Lower leg skin (tissue), 2 donors: Measurements from ENCODE around the genes RTCA and EXTL2.

- PRO-cap: no peak
- RAMPAGE, long total RNA, 2 experiments: no peak in any of the 2 experiments
These were observed 270.8 kb downstream of the DPYD start for GRCh38 chr1:97649920-97650522.

DNA sequence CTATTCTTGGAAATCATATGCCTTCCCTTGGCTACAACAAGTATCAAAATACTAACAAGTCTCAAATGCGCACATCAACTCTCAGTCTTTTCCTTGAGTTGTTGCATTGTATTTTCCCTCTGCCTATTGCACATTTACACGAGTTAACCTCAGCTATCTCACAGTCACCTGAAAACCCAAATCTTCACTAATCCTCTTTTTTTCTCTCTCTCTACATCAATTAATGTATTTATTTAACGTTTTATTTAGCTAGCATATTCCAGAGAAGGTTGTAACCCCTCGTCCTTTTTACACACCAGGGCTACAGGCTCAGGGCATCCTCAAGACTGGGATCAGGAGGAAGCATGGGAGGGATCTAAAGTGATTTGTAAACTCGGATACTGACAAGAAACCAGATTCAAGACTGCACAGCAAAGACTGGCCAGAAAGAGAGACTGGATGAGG is 96.0 kb downstream of the DPYD start:
- PRO-cap: no peak
- RAMPAGE, long total RNA, 2 experiments: no peak in any of the 2 experiments

DNA sequence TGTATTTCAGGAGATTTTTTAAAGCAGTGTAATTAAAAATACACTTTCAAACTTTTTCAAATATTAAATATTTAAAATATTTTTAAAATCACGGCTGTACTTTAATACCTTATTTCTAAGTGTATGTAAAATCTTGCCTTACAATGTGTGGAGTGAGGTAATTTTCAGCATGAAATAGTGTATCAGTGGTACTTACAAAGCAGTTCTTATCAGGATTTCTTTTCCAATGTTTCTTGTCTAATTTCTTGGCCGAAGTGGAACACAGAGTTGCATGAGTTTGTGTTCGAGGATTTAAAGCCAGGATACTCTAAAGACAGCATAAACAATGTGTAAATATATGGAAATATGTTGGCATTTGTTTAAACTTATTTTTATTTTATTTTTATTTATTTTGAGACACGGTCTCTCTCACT is 37.8 kb downstream of the DPYD start:
- PRO-cap: no peak
- RAMPAGE, long total RNA, 2 experiments: no peak in any of the 2 experiments

DNA sequence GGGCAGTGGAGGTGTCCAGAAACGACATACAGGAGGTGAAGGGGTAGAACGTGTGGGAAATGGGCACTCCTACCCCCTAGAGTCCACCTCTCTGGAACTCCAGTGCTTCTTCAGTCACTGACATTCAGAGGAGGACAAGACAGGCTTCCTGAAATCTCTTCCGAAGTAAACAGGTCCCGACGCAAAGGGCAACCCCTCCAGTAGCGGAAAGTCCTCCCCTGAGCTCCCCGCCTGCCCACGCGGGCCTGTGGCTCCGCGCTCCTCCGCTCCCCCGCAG is 423 bp downstream of the DPYD start:
- PRO-cap: unidirectional peak, plus-strand start at position 113 of the sequence
- RAMPAGE, long total RNA, 2 experiments: no peak in any of the 2 experiments

DNA sequence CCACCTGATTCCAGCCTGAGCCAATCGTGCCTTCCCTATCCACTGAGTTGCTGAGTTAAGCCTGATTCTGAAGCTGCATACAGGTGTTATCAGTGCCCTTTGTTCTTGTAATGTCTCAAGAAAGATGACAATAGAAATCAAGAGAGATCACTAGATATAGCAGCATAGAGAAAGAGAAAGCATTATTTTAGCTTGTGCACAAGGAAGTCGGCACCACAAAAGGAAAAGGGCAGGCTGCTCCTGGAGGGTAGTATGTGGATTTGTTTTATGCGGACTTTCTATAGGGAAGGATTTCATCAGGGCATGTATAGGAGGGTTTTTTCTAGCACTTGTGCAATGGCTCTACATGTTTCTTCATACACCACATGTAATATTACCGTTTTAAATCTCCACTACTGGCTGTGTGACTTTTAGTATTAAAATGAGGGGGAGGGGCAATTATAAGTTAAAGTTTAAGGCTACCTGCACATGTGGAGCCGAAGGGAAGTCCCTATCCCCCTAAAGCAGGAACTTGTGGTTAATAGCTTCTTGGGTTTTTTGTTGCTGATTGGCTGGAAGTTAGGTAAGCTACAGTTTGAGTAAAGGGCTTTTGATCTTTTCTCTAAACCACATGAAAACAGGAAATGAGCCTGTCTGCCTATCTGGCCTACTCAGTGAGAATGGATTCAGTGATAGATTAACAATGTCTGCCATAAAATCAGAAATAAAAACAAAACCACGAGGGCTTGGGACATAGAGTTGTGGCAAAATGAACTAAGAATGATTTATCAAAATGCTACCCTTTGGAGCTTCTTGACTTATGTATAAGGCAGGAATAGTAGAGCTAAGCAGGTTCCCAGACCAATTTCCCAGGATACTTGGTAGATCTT is 133.3 kb downstream of the PLPPR5 start:
- PRO-cap: no peak
- RAMPAGE, long total RNA, 2 experiments: no peak in any of the 2 experiments

DNA sequence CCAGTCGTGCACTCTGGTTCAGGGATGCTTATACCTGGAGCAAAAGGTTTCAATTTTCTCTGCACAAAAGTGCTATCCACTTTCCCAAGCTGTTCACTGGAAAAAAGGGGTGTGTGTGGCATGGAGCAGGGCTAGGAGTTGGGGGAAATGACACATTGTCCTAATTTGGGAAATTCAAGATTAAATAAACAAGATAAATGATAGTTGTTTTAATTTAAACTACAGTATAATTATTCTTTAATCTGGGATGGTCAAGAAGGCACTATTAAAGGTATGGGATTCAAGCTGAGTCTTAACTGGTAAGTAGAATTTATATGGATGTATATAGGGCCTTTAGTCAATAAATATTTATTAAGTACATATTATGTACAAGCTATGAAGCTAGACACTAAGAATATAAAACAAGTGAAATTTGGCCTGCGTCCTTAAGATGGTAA is 18.2 kb downstream of the PALMD start:
- PRO-cap: no peak
- RAMPAGE, long total RNA, 2 experiments: no peak in any of the 2 experiments

DNA sequence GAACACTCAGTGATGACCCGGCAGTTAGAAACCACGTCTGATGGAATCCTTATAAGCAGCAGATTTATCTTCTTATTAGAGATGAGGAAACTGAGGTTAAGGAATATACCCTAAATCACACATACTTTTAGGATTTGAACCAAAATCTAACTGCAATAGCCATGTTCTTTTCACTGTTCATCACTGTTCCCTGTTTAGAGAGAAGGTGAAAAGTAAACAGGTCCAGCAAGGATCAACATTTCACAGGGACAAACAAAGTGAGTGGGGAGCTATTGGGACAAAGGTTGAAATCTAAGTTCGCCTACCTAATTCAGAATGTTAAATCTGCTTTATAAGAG is 6.7 kb downstream of the FRRS1 start:
- PRO-cap: no peak
- RAMPAGE, long total RNA, 2 experiments: no peak in any of the 2 experiments

DNA sequence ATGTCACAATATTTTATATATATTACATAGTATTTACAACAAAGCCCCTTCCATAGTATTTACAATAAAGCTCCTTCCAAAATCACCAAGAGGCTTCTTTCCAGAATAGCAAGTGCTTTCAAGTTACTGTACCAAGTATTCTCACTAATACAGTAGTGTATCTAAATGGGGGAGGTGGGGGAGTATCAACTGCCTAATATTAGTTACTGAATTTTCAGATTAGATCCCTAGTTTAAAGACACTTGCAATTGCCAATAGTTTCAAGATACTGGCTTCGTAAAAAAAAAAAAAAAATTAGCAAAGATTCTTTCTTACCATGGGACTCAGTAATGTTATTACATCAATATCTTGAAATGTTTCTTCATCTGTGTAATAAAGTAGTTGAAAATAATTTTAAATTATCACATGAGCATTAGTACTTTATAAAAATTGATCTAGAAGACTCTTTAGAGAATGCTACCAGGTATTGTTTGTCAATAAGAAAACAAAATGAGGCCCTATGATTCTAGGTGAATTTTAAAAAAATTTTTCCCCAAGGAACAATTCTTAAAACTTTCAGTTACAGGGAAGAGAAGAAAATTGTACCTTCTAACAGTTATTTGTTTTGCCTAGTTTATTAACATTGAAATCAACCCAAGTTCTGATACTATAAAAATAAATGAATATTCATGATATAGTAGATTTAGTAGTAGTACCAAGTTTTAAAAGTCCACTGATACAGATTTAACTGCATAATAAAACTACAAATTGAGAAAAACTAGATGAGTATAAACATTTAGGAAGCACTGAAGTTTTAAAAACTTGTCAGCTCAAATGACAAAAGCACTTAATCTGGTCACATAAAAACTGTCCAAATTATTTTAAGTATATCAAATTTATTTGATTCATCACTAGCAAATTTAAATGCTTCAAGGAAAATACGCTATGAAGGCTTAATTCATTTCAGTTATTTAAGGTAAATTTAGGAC is 46.3 kb downstream of the MFSD14A start:
- PRO-cap: no peak
- RAMPAGE, long total RNA, 2 experiments: no peak in any of the 2 experiments

- PRO-cap: no peak
- RAMPAGE, long total RNA, 2 experiments: no peak in any of the 2 experiments
These were observed 577 bp upstream of the RTCA start for GRCh38 chr1:100265396-100265881.

DNA sequence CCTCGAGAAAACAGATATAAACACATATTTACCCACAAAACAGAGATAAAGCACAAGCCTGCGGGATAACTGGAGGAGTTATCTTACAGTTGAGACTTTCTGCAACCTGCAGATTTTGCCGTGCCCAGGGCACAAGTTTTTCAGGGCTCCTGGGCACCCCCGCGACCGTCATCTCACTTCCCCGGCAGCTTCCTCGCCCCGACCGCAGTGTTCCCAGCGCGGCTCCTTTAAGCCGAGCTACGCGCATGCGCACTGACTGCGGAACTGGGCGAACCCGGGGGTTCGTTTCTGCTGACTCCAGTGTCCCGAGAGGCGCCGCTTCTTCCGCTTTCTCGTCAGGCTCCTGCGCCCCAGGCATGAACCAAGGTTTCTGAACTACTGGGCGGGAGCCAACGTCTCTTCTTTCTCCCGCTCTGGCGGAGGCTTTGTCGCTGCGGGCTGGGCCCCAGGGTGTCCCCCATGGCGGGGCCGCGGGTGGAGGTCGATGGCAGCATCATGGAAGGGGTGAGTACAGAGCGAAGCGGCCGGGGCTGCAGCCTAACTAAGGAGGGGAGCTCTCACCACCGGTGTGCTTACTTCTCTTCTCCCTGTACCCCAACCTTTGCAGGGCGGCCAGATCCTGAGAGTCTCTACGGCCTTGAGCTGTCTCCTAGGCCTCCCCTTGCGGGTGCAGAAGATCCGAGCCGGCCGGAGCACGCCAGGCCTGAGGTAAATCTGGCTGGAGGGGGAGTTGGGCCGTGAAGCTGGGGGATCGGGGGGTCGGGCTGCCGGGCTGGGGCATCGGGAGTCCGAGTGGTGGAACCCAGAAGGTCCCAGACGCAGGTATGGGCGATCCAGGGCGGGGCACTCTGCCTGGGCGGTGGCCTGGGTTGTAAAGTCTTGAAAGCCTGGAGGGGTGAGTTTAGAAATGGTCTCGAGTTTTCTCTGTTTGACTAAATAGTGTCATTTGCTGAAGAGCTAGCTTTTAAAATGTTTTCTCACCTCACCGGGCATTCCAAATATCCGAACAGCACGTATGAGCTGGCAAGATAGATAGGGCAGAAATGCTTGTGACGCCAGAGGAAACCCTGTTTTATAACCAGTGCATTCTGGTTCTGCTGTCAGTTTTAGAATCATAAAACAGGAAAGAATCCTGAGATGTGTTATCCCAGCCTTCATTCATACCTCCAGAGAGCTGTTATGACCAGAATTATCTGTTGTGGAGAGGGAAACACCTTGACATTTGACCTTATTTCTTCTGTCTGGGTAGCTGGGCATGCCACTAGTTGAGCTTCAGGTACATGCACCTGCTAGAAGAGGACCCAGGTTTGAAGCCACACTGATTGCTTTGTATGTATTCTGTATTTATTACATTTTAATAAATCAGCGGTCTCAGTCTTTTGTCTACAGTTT is at the start of gene RTCA:
Gene RTCA (plus strand): TSS at position 300 of the 1,392 bp plus-strand sequence.
- PRO-cap: bidirectional peak, plus-strand start at position 291 of the sequence, minus-strand start at position 204 of the sequence
- RAMPAGE, long total RNA, 2 experiments: start-site peak on the plus strand in 2 of 2 experiments, centred at positions 322 to 333 of the sequence, 259 to 309 reads per replicate; start-site peak on the minus strand in 2 of 2 experiments, centred at positions 200 to 209 of the sequence, 15 to 40 reads per replicate

- PRO-cap: no peak
- RAMPAGE, long total RNA, 2 experiments: no peak in any of the 2 experiments
These were observed 60.7 kb downstream of the CDC14A start for GRCh38 chr1:100412879-100413590.

DNA sequence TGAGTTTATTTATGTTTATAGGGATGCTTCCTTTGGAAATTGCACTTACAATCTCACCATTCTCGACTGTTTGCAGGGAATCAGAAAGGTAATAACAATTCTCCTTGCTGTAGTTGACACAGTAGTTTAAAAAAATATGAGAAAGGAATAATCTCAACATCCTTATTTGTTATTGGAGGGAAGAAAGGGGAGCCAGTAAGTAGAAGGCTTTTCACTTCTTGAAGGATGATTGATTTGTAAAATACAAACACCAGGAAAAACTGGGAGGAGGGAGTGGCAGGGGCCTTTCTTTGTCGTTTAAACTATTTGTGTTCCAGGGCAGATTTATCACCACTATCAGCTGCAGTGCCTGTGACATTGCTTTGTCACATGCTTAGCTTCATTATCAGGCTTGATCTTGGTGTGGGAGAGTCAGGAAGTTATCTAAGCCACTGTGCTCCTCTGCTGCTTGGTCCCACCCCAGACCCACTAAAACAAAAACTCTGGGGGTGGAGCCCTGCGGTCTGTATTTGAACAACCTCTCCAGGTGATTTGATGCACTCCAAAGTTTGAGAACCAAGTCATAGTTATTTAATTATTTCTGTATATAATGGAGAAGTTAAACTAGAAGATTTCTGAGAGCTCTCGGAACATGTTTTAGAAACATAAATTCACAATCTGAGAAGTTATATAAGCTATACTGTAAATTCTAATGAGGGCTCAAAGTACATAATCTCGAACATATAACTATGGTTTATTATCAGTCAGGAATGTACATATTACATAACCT is 87.8 kb downstream of the CDC14A start:
- PRO-cap: no peak
- RAMPAGE, long total RNA, 2 experiments: no peak in any of the 2 experiments

DNA sequence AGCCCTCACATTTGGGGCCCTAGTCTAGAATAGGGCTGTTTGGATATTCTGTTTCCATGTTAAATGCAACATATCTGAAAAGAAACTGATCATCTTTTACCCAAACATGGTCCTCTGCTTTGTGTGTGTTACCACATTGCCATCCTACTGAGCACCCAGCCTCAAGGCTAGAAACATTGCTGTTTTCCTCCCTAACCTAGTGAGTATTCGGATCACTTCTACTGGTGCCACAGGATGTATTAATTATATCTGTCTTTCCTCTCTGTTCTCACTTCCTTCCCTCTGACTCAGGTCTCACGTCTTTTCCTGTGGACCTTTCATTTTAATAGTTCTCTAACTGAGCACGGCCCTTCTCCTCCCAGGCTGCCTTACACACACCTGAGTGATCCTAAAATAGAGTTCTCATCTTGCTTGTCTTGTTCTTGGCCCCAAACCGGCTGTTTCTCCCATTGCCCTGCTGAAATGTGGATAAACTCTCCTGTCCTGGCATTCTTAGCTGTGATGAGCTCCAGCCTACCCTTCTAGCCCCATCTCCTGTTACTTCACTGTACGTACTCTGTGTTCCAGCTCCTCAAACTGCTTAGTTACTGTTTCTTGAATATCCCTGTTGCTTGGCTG is 91.8 kb downstream of the CDC14A start:
- PRO-cap: no peak
- RAMPAGE, long total RNA, 2 experiments: no peak in any of the 2 experiments

- PRO-cap: no peak
- RAMPAGE, long total RNA, 2 experiments: no peak in any of the 2 experiments
These were observed 1.5 kb downstream of the GPR88 start for GRCh38 chr1:100539346-100539947.

DNA sequence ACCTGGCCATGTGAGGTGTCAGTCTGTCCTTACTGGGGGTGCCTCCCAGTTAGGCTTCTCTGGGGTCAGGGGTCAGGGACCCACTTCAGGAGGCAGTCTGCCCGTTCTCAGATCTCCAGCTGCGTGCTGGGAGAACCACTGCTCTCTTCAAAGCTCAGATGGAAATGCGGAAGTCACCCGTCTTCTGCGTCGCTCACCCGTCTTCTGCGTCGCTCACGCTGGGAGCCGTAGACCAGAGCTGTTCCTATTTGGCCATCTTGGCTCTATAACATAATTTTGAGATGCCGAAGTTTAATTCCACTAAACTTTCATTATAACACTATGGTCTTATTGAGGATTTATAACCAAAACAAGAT is 37.3 kb upstream of the VCAM1 start:
- PRO-cap: no peak
- RAMPAGE, long total RNA, 2 experiments: no peak in any of the 2 experiments

DNA sequence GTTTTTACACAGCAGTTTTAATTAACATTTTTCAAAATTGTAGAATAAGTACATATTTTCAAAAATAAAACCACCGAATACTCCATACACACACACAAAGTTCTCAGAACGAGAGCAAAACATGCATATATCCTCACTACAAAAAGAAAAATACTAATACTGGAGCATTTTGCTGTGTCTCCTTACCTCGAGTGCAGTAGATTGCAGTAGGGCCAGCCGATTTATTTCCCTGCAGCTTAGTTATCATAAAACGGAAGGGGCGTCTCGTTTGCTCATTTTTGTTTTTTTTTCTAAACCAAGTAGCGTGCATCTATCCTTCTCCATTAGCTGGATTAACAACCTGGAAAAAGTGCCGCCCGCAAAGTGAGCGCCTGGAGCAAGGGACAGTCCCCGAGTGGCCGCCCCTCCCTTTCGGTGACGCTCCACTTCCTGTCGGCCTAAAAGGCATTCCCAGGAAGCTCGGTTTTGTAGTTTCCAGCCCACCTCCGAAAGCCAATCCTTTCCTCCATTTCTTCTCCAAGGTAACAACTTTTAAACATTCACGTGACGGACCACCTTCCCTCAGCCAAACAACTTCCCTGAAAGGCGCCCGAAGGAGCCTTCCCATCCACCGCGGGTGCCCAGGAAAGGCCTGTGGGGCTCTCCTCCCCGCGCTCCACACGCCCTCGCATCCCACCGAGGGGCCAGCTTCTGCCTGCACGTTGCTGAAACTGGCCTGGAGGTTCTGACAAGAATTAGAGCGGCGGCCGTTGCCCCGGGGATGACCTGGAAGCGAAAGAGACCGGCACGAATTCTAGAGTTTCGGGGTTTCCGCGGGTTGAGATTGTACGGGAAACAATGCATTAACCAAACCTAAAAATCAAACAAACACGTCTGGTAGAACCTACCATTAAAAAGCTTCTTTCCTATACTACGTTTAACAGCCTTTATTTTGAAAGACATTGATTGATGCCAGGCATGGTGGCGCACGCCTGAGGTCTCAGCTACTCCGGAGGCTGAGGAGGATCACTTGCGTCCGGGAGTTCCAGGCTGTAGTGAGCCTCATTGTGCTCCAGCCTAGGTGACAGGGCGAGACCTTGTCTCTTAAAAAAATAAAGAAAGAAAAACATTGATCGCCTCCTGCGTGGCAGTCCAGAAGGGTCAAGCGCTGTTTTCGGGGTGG is at the start of gene EXTL2:
Gene EXTL2 (minus strand): TSS at position 396 of the 1,162 bp plus-strand sequence.
- PRO-cap: bidirectional peak, plus-strand start at position 470 of the sequence, minus-strand start at position 195 of the sequence; unidirectional peak, plus-strand start at position 1,008 of the sequence
- RAMPAGE, long total RNA, 2 experiments: start-site peak on the minus strand in 2 of 2 experiments, centred at positions 381 to 392 of the sequence, 18 to 21 reads per replicate

DNA sequence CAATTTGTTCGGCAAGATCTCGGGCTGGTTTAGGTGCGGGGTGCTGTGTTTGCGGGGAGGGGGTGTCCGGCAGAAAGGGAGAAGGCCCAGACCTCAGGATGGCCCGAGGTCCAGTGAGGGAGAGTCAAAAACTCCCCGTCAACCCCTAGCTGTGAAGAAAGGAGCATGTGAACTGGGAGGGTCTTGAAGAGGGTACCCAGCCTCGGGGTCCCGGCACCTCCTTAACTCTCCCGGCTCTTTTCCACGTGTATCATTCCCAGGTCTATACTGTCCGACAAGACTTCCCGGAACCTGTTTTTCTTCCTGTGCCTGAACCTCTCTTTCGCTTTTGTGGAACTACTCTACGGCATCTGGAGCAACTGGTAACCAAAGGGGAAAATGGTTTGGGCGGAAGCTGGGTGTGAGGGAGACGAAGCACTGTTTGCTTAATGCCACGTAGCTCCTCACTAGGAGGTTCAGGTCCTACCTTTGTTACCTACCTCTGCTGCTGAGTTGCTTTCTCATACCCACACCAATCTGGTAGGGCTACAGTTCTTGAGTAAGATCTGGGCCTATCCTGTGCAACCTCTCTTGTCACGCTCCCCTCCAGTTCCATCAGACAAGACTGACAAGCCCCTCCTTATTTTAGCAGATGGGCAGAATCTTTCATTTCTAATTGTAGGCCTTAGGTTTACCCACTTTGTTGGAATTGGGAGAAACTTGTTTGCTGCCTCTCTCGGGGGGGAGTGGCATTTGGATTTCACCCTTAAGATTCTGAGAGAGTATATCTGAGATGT is 608 bp downstream of the SLC30A7 start:
- PRO-cap: no peak
- RAMPAGE, long total RNA, 2 experiments: no peak in any of the 2 experiments

DNA sequence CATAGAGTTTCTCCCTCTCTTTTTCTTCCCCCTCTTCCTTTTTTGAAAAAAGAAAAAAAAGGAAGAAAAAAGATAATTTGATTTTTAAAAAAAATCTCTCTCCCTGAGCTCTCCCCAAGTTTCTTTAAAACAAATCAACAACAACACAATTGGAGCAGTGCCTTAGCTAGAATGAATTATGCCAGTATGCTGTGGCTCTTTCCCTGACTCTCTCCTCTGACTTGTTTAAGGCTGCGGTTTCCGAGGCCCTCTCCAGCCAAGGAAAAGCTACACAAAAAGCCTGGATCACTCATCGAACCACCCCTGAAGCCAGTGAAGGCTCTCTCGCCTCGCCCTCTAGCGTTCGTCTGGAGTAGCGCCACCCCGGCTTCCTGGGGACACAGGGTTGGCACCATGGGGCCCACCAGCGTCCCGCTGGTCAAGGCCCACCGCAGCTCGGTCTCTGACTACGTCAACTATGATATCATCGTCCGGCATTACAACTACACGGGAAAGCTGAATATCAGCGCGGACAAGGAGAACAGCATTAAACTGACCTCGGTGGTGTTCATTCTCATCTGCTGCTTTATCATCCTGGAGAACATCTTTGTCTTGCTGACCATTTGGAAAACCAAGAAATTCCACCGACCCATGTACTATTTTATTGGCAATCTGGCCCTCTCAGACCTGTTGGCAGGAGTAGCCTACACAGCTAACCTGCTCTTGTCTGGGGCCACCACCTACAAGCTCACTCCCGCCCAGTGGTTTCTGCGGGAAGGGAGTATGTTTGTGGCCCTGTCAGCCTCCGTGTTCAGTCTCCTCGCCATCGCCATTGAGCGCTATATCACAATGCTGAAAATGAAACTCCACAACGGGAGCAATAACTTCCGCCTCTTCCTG is 2.0 kb downstream of the S1PR1 start:
- PRO-cap: bidirectional peak, plus-strand start at position 508 of the sequence, minus-strand start at position 218 of the sequence
- RAMPAGE, long total RNA, 2 experiments: no peak in any of the 2 experiments

DNA sequence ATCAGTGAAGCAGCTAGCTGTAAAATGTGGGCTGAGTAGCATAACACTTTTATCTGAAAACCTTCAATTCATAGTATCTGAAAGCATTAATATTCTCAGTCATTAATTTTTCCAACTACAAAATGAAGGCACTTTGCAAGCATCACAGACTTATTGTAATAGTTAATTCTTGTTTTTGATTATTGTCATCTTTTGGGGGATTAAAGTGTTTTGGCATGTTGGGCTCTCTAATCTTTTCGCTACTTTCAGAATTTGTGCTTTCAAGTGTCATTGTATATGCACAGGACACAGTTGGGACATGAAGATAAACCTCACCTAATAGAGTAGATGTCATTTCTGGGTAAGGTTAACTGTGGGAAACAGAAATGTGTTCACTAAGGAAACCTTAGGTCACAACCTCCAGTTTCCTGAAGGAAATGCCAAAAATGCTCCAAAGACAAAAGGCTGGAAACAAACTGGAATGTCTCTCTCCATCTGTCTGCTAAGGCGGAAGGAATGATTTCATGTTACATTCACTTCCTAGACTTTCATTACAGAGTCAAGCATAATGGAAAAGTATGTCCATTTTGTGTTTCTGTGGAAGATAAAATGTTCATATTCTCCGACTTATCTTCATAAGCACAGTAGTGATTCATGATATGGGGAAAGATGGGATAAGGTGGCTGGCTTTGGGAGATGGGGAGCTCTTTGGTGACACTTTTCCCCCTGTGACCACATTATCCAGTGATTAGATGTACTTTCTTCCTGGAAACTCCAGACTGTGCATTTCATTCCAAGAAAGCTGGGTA is 5.5 kb downstream of the S1PR1 start:
- PRO-cap: no peak
- RAMPAGE, long total RNA, 2 experiments: no peak in any of the 2 experiments

DNA sequence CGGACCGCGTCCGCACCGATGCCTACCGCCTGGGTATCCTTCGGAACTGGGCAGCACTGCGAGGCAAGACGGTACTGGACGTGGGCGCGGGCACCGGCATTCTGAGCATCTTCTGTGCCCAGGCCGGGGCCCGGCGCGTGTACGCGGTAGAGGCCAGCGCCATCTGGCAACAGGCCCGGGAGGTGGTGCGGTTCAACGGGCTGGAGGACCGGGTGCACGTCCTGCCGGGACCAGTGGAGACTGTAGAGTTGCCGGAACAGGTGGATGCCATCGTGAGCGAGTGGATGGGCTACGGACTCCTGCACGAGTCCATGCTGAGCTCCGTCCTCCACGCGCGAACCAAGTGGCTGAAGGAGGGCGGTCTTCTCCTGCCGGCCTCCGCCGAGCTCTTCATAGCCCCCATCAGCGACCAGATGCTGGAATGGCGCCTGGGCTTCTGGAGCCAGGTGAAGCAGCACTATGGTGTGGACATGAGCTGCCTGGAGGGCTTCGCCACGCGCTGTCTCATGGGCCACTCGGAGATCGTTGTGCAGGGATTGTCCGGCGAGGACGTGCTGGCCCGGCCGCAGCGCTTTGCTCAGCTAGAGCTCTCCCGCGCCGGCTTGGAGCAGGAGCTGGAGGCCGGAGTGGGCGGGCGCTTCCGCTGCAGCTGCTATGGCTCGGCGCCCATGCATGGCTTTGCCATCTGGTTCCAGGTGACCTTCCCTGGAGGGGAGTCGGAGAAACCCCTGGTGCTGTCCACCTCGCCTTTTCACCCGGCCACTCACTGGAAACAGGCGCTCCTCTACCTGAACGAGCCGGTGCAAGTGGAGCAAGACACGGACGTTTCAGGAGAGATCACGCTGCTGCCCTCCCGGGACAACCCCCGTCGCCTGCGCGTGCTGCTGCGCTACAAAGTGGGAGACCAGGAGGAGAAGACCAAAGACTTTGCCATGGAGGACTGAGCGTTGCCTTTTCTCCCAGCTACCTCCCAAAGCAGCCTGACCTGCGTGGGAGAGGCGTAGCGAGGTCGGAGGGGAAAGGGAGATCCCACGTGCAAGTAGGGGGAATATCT is 753 bp downstream of the PRMT6 start:
- PRO-cap: unidirectional peak, minus-strand start at position 575 of the sequence; unidirectional peak, minus-strand start at position 604 of the sequence
- RAMPAGE, long total RNA, 2 experiments: no peak in any of the 2 experiments